Hair follicular keratinocyte (primary cell): ENCODE data around the genes CCDC110, PDLIM3 and TLR3.

- RAMPAGE, long total RNA = no peak
Measured at GRCh38 chr4:184762755-184763332, 28.9 kb upstream of the CENPU start.

DNA sequence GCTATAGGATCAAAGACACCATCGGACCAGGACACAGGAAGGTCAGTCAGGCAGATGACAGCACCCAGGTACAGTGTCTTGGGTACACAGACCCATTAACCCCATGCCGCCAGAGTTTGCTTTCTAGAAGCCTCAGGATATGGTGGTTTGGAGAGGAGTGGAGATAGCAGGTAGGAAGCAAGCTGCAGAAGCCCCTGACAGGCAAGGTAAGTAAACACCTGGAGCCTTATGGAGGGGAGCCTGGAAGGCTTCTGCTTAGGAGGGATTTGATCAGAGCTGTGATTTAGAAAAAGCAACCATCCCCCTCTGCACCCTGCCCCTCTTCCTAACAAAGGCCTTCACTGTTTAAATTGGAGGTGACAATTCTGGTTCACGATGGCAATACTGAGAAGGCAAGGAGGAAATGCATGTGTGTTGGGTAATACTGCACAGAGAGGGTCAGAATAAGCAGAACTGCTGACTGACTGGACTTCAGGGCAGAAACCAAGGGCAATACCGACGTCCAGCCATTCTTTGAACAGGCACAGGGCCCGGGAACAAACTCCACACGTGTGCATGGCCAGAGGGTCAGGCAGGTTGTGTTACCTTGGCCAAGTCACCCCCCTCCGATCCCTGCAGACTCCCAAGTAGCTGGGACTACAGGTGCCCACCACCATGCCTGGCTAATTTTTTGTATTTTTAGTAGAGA, 6.1 kb downstream of the ACSL1 start:
- RAMPAGE, long total RNA = no peak

- RAMPAGE, long total RNA = no peak
Measured at GRCh38 chr4:184821269-184821693, 4.5 kb downstream of the ACSL1 start.

- RAMPAGE, long total RNA = no peak
Measured at GRCh38 chr4:184891647-184892378, 66.0 kb upstream of the ACSL1 start.

DNA sequence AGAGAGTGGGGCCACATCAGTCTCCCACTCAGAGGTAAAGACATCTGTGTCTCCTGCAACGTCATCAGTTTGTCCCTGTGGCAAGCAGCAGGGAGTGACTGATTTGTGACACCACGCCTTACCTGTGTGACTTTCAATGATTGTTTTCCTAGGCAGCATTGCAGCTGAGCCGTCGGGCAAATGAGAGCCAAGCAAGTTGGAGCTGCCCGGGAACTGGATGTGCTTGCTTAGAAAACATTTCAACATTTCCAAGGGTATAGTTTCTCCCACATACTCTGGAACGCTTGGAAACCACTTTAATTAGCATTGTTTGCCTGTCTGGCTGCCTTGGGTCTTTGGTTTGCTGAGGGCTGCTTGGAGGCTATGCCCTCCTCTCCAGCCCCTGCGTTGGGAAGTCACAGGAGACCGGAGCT, 29.6 kb upstream of the HELT start:
- RAMPAGE, long total RNA = no peak

DNA sequence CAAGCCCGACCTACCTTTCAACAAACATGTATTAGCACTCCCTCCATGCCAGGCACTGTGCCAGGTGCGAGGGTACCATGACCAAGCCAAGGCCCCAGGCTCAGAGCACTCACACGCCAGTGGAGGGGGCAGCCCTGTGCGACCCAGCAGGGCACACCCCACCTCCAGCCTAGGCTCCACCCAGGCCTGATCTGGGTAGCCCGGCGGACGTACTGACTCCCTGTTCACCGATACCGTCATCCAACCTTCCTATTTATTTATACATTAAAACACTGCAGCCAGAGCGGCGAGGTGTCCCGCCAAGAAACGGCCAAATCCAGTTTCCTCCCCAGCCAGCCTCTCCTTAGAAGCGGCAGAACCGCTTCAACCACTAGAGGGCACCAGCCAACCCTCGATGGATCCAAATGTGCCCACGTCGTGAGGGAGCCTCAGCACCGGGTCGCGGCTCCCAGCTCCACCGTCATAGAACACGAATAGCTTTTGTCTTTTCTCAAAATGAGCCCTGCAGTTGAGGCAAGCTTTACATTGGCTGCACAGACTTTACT, 13.2 kb upstream of the HELT start:
- RAMPAGE, long total RNA = no peak

- RAMPAGE, long total RNA = no peak
Measured at GRCh38 chr4:185379599-185380168, 16.0 kb downstream of the LRP2BP start.

DNA sequence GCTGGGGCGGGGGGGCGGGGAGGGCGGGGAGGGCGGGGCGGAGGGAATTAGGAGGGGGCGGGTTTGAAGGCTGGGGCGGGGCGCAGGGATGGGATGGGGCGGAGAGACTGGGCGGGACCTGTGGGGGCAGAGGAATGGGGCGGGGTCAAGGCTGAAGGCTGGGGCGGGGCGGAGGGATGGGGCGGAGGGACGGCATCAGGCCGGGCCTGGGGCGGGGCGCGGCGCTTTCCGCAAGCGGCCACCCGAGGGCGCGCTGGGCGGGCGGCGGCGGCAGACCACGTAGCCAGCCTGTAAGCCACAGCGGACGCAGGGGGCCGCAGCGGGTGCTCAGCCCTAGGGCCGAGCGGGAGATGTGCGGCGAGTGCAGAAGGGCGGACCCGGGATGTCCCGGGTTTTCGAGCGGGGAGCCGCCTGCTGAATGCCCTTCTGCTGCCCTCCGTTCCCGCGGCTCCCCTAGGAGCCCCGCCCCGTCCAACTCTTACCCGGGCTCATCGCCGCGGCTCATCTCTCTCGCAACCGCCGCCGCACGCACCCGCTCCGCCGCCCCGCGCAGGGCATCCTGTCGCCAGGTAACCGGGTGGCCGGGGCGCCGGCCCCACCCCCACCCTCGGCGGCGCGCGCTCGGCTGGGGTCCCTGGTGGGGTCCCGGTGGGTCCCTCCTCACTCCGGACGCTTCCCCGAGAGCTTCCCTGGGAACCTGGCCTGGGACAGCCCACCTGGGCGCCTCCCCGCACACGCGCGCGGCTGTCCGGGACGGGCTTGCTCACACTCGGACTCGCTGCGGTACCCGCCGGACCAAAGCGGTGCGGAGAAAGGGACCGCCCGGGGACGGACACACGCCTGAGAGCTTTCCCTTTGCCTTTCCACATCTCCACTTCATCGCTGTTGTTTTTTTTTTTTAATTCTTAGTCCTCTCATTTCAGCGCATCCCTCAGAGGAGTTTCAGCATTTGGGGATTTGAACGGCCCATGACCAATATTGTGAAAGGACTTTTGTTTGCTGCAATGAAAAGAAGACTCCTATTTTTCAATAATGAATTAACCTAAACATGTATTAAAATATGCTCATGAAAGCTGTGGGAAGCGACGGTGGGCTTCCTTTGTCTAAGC, at the start of gene CCDC110:
TSS of gene CCDC110 (minus strand) at position 542 of the 1,109 bp plus-strand sequence.
- RAMPAGE, long total RNA = no peak

DNA sequence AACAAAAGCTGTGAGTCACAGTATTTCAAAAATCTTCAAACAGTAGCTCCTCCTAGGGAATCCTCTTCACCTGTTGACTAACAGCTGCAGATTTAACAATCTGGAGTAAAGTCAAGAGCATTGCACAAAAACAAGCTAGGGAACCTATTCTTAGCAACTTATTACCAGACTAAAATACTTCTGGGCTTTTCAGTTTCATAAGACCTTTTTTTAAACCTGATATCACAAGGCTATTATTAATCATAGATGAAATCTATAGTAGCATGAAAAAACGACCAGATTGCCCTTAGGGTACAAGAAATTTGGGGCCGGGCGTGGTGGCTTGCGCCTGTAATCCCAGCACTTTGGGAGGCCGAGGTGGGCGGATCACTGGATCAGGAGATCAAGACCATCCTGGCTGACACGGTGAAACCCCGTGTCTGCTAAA, 8.2 kb upstream of the CCDC110 start:
- RAMPAGE, long total RNA = no peak

- RAMPAGE, long total RNA = no peak
Measured at GRCh38 chr4:185522869-185523068, 12.5 kb downstream of the PDLIM3 start.

DNA sequence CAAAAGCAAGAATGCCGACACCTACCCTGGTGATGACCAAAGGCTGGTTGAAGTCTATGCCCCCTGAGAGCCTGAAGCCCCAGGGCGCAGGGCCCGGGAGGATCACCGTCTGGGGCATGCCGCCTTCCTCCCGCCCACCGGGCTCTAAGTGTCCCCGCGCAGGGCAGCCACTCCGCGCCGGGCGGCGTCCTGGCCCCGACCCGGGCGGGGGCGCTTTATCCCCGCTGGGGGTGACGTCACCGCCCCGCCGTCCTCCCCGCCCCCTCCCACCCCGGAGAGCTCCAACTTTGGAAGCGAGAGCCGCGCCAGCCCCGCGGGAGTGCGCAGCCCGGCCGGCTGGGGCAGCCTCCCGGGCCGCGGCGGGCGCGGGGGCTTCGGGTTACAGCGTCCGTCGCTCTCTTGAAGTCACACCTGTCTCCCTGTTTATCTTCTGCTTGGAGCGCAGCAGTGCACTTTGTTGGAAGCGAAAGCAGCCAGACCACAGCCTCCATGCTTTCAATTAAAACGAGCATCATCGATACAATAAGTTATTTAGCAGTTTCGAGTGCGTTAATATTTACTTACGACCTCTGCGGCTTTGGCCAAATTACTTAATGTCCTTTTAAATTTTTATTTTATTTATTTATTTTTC, at the start of gene PDLIM3:
TSS of gene PDLIM3 (minus strand) at position 191 of the 631 bp plus-strand sequence.
- RAMPAGE, long total RNA = no peak

DNA sequence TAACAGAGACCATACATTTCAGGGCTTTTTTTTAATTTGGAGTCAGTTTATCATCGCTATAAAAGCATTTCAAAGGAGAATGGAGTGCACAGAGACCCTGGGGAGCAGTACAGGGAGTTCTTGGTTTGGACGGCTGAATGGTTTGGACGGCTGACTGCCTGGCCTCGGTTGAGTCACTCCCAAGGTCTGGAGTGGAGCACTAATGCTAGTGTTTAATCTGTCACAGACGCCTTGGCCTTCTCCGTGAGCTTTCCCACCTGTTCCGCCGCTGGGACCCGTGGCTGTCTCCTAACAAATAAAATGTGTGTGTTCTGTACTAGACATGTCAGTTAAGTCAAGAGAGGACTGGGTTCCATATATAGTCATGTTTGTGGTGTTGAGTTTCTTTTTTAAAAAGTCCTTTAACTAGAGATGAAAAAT, 7.6 kb upstream of the PDLIM3 start:
- RAMPAGE, long total RNA = no peak

DNA sequence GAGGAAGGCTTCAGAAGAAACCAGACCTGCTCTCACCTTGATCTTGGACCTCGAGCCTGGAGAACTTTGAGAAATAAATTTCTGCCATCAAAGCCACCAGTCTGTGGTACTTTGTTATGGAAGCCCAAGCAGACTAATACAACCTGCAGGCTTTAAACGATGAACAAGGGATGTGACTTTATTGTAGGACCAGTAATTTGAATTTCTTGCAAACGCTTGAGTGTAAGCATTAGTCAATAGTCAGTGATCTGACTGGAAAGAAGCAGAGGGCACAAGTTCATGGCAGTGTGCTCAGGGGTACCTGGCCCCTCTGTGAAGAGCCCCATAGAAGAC, 64.8 kb downstream of the SORBS2 start:
- RAMPAGE, long total RNA = no peak

DNA sequence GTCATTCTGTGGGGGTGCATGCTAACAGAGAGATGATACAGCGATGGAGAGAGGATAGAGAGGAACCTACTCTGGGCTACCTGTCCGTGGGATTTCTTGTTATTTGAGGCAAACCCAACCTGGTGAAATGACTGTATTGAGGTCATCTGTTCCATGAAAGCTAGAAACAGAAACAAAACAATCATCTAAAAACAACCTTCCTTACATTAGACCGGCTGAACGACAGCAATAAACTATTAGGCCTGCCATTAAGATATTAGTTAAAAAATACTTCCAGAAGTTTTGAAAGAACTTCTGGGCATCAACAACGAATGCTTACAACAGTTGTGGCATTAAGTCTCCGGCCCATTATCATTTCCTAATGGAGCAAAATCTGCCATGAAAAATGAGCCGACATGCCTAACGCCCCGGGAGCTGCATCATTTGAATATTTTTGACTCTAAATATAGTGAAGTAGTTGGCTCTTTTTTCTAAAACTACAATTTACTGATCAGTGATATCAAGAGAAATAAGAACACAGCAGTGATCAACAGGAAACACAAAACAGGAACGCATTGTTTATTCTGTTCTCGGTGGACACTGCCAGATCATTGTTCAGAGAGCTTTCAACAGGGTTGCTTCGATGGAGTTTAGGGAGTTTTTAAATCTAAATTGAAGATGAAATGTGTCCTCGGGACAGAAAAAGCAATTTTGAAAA, 27.4 kb downstream of the SORBS2 start:
- RAMPAGE, long total RNA = no peak

GRCh38 chr4:185795293-185795691, 16.7 kb downstream of the SORBS2 start:
- RAMPAGE, long total RNA = no peak

DNA sequence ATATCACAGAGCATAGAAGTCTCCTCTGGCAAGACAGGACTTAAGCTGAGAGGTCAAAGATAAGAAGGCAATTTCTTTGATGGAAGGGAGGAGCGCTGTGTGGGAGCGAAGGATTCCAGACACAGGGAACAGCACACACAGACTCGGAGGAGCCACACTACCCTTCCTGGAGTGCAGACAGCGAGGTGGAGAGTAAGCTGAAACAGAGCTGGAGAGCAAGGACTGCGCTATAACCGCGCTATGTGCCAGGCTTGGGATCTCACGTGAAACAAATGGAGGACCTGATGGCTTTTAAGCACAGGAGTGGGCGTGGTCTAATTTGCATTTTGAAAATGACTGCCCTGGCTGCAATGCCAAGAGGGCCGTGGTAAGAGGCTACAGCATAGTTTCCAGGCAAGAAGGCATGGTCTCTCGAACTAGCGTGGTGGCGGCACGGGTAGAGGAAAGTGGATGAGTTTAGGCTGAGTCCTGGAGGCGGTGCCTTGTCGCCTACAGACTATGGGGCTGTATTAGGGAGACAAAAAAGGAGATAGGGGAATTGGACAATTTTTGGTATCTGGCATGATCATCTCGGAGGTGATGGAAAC, 114.0 kb upstream of the SORBS2 start:
- RAMPAGE, long total RNA = no peak

DNA sequence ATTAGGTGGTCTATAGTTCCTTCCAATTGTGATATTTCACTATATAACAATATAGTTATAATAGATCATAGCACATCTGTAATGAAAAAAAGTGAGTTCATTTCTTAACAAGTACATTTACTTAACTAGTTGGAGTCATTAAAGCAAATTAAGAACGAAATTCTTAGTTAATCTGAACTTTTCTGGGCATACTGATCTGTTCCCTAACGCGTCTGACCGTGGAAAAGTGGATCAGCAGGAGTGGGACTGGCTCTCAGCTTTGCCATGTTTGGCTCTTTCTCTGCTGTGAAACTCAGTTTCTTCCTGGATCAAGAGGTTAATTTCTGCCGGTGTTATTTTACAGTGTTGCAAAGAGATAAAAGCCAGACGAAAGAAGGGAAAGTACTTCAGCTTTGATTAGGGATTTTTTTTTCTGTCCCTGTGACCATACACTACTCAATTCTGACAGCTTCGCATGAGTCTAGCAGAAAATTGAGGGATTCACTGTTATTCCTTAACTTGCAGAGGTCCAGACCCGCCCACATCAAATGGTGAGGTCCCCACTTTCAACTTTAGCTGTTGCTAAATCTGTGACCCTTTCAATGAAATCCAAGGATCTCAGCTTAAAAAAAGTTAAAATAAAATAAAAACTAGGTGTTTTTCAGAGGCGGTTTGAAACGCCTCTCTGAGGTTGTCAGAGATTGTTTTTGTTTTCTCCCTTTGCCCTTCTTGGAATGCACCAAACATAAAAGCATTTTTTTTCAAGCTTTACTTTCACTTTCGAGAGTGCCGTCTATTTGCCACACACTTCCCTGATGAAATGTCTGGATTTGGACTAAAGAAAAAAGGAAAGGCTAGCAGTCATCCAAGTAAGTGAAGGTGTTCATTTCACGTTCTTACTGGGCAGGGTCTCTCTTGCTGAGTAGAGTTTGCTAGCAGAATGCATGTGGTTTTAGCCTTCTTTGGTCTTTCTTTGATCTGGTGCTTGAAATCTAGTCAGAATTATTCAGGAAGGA, at the start of gene TLR3:
TSS of gene TLR3 (plus strand) at position 756 of the 995 bp plus-strand sequence.
- RAMPAGE, long total RNA = no peak

DNA sequence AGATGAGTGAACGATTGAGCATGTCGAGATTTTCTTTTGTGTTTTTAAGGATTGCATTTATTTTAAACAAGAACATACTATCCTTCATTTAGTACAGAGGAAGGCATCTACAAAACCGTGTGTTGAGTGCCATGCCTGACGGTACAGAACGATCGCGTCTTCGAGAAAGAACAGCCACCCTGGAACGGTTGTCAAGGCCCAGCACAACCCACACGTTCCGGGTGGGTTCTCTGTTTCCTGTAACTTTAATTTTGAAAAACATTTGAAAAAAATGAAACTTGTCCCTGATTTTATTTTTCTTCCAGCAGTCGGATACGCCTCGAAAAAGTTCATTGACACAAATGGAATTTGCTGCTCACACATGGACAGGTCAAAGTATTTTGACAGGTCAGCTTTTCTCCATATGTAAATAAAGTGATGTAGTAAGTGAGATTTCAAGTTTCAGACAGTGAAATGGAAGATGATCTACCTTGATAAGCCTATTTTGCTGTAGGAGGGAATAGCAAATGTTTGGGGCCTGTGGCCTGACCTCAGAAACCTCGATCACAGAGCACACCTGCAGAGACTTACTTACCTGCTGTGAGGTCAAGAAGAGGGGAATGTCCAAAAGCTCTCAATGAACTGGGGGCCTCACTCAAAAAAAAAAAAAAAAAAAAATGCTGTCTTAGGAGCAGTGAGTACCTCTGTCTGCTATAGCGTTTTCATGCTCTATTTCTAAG, 24.3 kb upstream of the CYP4V2 start:
- RAMPAGE, long total RNA = no peak

GRCh38 chr4:186190380-186190885, 934 bp upstream of the CYP4V2 start:
- RAMPAGE, long total RNA = no peak

DNA sequence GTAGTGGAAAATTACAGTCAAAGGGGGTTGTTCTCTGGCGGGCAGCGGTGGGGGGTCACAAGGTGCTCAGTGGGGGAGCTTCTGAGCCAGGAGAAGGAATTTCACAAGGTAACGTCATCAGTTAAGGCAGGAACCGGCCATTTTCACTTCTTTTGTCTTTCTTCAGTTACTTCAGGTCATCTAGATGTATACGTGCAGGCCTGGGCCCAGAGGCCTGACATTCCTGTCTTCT, 14.7 kb downstream of the KLKB1 start:
- RAMPAGE, long total RNA = no peak